Left ventricle myocardium (tissue), 1 donor: Measurements from ENCODE around the gene EPM2AIP1.

DNA sequence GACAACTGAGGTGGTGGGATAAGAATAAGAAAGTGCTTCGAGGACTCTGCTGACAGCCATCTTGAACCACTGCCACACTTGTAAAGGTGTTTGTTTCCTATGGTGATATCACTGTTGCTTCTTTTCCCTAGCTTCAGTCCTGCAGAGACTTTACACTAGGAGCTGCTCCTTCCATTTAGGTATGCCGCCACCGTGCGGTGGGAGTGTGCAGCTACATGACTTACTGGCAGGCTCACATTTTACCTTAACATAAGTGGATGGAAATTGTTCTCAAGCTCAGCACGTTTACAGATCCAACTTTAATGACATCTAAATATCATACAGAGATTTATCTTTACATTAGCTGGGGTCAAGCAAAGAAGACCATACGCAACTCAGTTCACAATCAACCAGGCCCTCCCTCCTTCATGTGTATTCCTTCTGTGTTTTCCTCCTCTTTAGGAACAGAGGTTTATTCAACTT lies 13.9 kb upstream of the TRANK1 start:
- PRO-cap, result no peak

DNA sequence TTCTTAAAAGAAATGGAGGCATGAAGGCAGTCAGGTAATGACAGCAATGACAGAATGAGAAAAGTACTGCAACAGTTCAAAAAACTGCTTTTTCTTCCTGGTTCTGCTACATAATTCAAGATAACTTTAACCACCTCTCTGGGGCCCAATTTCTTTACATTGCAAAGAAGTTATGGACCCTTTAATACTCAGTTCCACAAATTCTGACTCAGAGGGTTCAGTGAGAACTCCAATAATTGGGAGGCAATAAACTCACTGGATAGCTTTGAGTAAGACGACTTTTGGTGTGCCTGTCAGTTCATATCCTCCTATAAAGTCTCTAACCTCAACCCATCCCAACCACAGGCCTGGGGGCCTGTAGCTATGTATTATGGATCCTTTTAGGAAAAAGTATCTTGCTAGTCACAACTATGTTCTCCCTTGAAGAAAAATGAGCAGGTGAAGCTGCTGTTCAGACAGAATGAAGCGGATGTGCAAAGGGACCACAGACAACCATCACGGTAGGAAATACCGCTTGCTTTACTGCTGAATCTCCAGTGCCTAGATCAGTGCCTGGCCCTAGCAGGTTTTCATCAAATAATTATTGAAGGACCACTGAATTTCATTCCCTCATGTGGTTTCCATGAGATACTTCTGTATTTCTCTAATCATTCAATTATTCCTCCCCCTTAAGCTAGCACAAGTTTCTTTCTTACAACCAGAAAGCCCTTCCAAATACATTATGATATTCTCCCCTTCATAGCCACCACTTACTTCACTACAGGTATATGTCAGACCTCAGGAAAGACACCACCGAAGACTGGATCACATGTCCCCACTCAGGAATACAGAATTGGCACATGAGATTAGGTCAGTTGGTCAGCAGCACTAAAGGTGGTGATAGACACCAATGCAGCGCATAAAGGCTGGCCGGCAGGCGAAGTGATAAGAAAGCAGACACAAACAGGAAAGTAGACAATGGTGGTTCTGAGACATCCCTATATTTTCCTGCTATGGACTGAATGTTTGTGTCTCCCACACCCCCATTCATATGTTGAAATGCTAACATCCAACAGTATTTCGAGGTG lies 10.2 kb downstream of the EPM2AIP1 start:
- PRO-cap, result no peak

DNA sequence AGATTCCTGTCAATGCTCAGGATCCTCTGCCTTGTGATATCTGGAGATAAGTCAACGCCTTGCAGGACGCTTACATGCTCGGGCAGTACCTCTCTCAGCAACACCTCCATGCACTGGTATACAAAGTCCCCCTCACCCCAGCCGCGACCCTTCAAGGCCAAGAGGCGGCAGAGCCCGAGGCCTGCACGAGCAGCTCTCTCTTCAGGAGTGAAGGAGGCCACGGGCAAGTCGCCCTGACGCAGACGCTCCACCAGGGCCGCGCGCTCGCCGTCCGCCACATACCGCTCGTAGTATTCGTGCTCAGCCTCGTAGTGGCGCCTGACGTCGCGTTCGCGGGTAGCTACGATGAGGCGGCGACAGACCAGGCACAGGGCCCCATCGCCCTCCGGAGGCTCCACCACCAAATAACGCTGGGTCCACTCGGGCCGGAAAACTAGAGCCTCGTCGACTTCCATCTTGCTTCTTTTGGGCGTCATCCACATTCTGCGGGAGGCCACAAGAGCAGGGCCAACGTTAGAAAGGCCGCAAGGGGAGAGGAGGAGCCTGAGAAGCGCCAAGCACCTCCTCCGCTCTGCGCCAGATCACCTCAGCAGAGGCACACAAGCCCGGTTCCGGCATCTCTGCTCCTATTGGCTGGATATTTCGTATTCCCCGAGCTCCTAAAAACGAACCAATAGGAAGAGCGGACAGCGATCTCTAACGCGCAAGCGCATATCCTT lies at the start of gene EPM2AIP1:
TSS of gene EPM2AIP1 (minus strand) at position 536 of the 719 bp plus-strand sequence.
- PRO-cap, result bidirectional peak, plus-strand start at position 368 of the sequence, minus-strand start at position 280 of the sequence; bidirectional peak, plus-strand start outside the sequence, minus-strand start at position 485 of the sequence

DNA sequence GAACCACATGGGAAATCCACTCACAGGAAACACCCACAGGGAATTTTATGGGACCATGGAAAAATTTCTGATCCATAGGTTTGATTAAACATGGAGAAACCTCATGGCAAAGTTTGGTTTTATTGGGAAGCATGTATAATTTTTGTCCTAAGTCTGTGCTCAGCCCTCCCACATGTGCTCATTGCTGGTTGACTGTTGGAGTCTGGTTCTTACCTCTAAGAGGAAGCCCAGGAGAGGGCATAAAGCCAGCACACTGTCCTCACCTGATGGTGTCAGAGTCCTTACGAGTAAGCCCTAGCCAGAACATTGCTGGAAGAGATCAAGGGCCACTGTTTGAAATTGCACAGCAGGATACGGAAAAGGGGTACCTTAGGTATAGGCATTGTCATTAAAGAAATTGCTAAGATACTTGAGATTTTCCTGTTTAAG lies 21.3 kb downstream of the MLH1 start:
- PRO-cap, result bidirectional peak, plus-strand start at position 301 of the sequence, minus-strand start at position 194 of the sequence

DNA sequence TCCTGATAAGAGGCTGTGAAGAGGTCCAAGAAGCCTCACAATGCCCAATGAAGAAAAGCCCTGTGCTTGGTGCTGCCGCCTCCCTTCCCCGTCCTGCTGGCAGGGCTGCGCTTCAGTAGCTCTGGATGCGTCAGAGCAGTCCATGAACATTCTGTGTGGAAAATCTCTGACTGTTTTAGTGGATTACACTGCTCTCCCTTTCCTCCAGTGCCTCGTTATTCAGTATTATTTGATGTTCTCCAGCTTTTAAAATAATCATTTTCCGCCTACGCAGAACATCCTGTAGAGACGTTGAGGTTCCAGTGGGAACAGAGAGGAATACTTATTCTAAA lies 39.7 kb downstream of the MLH1 start:
- PRO-cap, result no peak

DNA sequence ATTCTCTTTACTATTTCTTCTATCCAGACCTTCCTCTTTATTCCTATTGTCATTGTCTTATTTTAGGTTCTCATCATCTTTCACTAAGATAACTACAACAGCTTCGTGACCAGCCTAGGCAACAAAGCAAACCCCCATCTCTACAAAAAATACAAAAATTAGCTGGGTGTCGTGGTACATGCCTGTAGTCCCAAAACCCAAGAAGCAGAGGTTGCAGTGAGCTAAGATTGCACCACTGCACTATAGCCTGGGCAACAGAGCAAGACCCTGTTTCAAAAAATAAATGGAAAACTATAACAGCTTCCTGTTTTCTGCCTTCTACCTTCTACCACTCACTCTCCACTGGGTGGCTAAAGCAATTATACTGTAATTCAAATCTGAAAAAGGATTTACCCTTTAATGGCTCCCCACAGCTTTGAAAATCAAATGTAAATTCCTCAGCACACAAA lies 33.5 kb downstream of the LRRFIP2 start:
- PRO-cap, result no peak

- PRO-cap, result no peak
Measured at GRCh38 chr3:37229513-37230188, 13.4 kb upstream of the GOLGA4 start.

DNA sequence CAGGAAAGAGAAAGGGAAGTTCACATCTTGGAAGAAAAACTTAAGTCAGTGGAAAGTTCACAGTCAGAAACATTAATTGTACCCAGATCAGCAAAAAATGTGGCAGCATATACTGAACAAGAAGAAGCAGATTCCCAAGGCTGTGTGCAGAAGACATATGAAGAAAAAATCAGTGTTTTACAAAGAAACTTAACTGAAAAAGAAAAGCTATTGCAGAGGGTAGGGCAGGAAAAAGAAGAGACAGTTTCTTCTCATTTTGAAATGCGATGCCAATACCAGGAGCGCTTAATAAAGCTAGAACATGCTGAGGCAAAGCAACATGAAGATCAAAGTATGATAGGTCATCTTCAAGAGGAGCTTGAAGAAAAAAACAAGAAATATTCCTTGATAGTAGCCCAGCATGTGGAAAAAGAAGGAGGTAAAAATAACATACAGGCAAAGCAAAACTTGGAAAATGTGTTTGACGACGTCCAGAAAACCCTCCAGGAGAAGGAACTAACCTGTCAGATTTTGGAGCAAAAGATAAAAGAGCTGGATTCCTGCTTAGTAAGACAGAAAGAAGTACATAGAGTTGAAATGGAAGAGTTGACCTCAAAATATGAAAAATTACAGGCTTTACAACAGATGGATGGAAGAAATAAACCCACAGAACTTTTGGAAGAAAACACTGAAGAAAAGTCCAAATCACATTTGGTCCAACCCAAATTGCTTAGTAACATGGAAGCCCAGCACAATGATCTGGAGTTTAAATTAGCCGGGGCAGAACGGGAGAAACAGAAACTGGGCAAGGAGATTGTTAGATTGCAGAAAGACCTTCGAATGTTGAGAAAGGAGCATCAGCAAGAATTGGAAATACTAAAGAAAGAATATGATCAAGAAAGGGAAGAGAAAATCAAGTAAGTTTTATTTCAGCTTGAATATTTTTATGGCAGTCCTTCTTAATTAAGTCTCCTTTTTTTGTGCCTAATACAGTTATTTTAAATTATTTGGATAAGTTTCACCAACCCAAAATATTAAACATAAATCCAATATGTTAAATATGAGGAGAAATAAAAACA lies 84.2 kb downstream of the GOLGA4 start:
- PRO-cap, result no peak

GRCh38 chr3:37341441-37341944 lies 98.4 kb downstream of the GOLGA4 start:
- PRO-cap, result no peak

DNA sequence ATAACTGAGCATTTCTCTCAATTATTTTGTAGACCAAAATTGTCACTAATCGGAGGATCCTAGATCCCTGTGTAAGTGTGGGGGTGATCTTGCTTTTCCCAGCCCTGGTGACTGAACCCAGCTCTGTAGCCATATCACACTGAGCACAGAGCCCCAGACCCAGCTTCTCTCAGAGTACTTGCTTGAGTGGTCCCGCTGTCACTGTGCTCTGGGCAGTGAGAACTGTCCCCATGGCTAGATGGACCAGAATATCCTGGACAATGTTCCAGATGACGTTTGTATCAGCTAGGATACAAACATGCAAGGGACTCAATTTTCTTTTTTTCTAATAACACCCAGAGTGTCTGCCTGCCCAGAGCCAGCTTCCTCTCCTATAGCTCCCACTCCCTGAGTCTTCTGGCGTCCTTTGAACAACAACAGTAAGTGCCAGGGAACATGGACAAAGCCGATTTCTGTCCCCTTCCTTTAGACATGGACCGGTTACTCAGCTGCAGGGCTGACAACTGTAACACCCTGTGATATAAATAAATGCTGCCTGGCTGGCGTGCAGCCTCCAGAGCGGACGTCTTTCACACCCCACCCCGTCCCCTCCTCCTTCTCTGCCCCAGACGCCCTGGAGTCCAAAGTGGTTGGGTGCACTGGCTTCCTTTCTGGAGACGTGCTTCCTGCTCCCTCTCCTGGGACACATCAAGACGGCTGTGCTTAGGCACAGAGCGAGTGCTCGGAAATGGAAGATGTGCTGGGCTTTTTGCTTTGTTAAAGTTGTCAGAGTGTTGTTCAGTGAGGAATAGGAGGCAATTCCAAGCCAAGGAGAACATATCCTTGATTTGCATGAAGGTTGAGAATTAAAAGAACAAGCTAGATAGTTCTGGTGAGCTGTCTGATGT lies 4.2 kb downstream of the ITGA9 start:
- PRO-cap, result bidirectional peak, plus-strand start at position 237 of the sequence, minus-strand start at position 205 of the sequence; bidirectional peak, plus-strand start at position 607 of the sequence, minus-strand start at position 408 of the sequence

GRCh38 chr3:37661475-37661922 lies 200.2 kb upstream of the CTDSPL start:
- PRO-cap, result no peak

- PRO-cap, result no peak
Measured at GRCh38 chr3:37772970-37773617, 88.6 kb upstream of the CTDSPL start.

DNA sequence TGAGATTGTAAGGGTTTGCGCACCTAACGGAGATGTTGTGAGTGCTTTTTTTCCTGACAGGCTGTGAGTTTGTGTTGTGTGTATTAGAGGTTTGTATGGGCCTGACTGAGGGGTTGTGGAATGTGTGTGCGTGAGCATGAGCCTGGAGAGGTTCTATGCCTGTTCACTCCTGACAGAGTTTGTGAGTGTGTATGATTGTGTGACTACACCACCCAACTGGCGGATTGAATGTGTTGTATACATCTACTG lies 917 bp downstream of the CTDSPL start:
- PRO-cap, result no peak

DNA sequence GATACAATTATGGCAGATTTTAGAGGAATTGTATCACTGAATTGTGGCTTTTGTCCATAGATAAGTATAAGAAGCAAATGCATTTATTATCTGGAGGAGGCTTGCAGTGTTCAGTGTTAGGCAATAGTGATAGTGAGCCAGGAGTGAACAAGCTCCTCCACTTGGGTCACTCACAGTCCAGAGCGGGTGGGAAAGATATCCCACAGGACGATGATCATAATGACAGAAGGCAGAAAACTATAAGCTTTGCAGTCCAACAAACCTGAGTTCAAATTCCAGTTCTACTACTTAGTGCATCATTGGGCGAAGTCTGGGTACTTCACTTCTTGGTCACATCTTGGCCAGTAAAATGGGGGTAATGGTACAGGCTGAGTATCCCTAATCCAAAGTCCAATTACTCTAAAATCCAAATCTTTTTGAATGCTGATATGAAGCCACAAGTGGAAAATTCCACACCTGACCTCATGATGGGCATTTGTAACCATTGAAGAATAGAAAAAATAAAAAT lies 63.9 kb upstream of the VILL start:
- PRO-cap, result no peak

- PRO-cap, result no peak
Measured at GRCh38 chr3:37936212-37936715, 54.3 kb upstream of the VILL start.

DNA sequence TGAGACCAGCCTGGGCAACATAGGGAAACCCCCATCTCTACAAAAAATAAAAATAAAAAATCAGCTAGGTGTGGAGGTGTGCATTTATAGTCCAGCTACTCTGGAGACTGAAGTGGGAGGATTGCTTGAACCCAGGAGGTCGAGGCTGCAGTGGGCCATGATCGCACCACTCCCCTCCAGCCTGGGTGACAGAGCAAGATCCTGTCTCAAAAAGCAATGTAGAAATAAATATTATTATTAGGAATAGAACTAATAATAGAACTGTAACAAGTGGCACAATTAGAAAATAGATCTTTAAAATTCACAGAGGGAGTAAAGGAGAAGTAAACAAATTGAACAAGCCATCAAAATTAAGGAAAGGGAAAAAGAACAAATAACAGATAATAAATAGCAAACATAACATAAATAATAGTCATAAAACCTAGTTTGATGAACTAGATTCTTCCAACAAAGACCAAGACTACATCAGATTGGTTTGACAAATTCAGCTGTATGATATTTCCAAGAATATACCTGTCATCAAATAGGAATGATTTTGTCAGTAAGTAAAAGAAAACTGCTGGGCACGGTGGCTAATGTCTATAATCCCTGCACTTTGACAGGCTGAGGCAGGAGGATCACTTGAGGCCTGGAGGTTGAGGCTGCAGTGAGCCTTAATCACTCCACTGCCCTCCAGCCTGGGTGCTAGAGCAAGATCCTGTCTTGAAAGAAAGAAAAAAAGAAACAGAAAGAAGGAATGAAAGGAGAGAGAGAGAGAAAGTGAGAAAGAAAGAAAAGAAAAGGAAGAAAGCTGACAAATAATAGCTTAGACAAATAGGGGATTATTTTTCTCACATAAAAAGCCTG lies 38.9 kb upstream of the VILL start:
- PRO-cap, result no peak

- PRO-cap, result no peak
Measured at GRCh38 chr3:37956934-37957855, 33.4 kb upstream of the VILL start.

DNA sequence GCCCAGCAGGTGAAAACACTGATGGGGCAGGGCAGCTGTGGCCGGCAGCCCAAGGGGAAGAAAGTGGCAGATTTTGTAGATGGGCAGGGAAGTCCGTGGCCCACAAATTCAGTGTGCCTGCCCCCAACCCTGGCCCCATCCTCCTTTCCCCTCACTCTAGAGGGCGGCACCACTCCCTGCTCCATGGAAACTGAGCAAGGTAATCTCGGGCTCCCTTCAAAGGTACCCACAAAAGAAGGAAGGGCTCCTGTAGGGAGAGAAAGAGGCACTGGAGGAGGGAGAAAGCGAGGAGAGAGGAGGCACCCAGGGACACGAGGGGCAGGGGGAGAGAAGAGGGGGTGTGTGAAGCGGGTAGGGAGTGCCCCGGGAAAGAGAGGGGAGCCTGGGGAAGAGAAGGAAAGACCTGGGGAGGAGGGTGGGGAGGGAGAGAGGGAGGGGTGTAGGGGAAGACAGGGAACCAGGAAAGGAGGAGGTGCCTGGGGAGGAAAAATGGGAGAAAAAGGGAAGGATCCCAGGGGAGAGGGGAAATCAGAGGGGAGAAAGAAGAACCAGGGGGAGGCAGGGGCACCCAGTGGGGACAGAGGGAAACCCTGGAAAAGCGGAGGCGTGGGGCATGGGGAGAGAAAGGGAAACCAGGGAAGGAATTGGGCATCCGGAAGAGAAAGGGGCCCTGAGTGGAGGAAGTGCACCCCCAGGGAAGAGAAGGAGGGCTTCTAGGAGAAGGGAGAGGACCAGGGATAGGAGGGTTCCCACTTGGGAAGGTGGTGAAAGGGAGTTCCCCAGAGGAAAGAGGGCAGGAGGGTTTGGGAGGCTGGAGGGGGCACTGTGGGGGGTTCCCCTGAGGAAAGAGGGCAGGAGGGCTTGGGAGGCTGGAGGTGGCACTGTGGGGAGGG lies 634 bp downstream of the VILL start:
- PRO-cap, result no peak

- PRO-cap, result no peak
Measured at GRCh38 chr3:38151356-38152334, 13.2 kb downstream of the MYD88 start.

- PRO-cap, result no peak
Measured at GRCh38 chr3:38348809-38349313, 2.3 kb downstream of the XYLB start.